Paraaortic lymph node (tissue), 1 donor: ENCODE data around the gene IL16.

- PRO-cap = no peak
Measured at GRCh38 chr15:78936993-78937745, 7.7 kb downstream of the CTSH start.

- PRO-cap = no peak
Measured at GRCh38 chr15:78992700-78993085, 47.8 kb upstream of the CTSH start.

DNA sequence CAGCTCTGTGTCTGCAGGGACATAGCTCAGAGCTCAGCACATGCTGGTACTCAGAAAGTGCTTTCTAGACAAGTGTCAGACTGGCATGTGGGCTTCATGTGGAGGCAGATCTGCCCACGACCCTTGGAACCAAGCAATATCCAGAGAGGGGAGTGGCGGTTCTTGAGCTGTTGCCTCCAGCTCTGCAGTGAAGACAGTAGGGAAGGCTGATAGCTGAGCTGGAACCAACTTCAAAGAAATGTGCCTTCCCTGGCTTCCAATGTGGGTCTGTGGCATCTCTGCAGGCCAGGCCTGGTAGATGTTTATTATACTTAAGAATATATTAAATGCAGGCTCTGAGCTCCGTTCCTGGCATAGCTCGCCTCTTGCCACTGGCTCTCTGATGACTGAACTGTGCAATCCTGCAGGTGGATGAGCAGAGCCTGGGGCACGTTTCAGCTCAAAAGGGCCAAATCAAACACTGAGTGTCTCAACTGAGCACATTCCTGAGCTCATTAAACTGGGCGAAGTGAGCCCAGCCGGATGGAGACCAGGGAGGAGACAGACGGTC lies 77.8 kb upstream of the ANKRD34C start:
- PRO-cap = no peak

GRCh38 chr15:79243760-79244175 lies 38.8 kb upstream of the ANKRD34C start:
- PRO-cap = no peak

GRCh38 chr15:79956481-79956961 lies 14.5 kb downstream of the BCL2A1 start:
- PRO-cap = no peak

GRCh38 chr15:79978712-79979481 lies 7.9 kb upstream of the BCL2A1 start:
- PRO-cap = no peak

DNA sequence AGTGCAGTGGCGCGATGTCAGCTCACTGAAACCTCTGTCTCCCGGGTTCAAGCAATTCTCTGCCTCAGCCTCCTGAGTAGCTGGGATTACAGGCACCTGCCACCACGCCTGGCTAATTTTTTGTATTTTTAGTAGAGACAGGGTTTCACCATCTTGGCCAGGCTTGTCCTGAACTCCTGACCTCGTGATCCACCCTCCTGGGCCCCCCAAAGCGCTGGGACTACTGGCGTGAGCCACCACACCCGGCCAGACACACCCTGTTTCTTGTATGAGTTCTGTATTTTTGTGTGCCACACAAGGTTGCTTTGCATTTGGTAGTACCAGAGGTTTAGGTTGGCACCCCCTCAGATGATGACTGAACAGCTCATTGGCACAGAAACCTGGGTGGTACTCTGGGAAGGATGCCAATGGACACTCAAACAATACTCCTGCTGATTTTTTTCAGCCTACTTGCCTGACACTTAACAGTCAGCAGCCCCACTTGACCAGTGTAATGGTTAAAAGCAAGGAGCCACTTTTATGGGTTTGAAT lies 39.1 kb upstream of the BCL2A1 start:
- PRO-cap = no peak

GRCh38 chr15:80126108-80126627 lies 26.6 kb upstream of the FAH start:
- PRO-cap = no peak

- PRO-cap = no peak
Measured at GRCh38 chr15:80250806-80251373, 1.1 kb downstream of the CTXND1 start.

- PRO-cap = no peak
Measured at GRCh38 chr15:80288181-80288539, 36.1 kb upstream of the CTXND1 start.

- PRO-cap = no peak
Measured at GRCh38 chr15:80583157-80583489, 112.0 kb upstream of the ABHD17C start.

DNA sequence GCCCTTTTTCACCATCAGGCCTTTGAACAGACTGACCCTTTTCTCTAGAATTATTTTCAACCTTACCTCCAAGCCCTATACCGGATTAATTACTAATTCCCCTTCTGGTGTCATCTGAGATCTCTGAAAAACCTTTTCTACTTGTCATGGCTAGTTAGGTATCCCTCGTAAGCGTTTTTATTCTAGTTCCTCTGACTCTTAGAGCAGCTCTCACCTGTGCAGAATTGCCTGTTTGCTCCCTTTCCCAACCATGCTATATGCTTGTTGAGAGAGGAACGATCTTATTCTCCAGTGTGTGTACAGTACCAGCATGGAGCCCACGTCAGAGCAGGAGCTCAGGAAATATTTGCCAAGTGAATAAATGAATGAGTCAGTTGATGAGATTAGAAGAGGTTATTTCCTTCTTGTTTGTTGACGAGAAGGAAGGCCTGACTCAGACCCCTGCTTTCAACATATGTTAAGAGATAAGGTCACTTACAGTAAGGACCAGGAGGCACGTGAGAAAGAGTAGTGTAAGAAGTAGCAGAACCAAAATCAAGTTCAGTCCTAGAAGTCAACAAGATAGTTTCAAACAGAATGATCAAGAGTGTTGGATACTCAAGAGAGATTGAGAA lies 106.4 kb upstream of the ABHD17C start:
- PRO-cap = no peak

DNA sequence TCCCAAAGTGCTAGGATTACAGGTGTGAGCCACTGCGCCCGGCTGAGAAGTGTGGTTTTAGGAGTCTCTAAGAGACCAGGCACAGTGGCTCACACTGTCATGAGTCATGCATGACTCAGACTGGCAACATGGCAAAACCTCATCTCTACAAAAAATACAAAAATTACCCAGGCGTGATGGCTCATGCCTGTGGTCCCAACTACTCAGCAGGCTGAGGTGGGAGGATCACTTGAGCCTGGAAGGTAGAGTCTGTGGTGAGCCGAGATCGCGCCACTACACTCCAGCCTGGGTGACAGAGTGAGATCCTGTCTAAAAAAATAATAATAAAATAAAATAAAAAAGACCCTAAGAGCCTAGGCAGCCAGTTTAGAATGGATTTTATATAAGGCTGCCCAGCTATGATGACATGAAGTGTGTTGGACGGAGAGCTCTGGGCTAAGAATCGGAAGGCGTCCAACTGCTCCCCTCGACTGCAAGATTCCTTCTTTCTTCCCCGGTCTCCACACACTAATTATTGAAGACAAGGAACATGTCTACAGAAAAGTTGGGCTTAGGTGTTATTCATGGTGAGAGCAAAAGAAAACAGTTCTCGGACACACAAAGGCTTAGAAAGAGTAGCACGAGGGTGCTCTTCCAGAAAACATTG lies 33.6 kb downstream of the MESD start:
- PRO-cap = no peak

DNA sequence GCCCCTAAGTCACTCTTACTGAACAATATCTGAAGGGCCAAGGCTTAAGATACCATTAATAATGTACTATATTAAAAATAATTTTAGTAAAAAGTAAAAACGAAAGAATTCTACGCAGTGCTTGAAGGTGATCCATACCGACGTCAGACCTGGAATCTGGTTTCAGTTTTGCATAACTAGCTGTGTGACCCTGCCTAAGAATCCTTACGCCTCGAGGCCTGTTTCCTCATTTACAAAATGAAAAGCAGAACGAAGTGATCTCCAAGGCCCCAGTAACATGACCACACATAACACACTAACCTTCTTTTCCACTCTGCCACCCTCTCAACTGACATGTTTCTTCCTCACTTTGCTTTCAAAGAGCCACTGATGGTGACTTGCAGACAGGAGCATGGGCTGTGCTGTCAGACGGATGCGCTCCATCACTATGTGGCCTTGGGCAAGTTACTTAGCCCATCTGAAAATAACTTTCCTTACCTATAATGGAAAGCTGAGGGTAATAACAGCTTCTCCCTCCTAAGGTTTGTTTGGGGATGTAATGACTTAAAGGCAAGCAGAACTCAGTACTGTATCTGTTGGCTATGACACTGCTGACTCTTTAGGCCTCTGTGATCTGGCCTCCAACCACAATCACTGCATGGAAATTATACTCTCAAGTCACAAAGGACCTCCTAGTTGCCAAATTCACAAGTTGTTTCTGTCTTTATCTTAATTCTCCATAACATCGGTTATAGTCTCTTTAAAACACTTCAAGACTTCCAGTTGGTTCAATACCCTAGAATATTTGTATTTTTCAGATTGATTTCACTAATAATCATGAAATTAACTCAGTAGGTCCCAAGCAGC lies 4.6 kb downstream of the MESD start:
- PRO-cap = no peak

- PRO-cap = no peak
Measured at GRCh38 chr15:81032980-81033270, 32.2 kb downstream of the TLNRD1 start.

DNA sequence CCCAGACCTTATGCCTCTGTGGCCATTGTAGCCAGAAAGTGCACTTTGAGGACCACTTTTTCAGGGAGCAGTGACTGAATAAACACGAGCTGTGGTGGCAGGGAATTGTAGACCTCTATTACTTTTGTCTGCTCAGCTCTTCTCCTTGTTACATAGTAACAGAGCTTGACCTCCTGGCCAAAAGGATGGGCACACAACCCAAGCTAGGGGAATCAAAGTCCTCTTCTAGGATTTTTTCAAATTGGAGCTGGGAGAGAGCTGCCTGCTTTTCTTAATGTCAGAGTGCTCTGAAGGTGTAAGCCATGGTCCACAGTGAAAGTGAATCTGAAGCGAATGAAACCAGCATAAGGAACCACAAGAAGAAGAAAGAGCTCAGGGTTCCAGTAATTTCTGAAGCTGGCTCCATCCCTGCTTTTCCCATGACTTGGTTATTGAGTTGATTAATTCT lies 60.8 kb downstream of the TLNRD1 start:
- PRO-cap = no peak

- PRO-cap = no peak
Measured at GRCh38 chr15:81196194-81197214, at the start of gene IL16. Gene IL16, plus strand, starts transcription at chr15:81196879.

DNA sequence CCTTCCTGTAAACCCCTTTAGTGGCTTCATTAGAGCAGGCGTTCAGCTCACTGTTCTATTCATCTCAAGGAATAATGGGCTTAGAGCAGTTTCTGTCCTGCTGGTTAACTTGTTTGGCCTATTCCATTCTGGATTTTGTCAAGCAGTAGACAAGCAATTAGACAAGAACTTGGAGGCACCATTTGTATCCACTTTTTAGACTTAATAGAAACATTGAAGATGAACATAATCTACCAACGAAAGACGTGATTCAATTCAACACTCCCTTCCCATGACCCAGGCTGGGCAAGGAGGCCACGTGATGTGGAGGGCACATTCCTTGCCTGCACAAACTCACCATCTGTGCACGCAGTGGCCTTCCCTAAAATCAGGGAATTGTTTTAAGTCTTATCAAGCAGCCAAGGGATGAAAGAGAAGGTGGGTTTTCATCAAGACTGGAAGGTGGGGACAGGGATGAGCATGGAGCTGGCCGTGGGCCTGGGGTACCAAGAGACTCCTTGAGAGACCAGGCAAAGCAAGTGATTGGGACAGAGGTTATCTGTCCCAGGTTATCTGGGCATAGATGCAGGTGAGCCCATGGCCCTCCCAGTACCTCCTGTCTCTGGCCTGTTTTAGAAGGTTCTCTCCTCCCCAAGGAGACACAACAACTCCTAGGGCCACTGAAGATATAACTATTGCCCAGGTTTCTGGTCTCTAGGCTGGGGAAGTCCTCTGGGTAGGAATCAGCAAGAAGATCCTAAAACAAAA lies 13.4 kb downstream of the STARD5 start:
- PRO-cap = no peak

- PRO-cap = no peak
Measured at GRCh38 chr15:81964738-81965127, 81.1 kb downstream of the MEX3B start.

- PRO-cap = bidirectional peak, plus-strand start at chr15:82045074, minus-strand start at chr15:82045071
Measured at GRCh38 chr15:82044661-82045413, 981 bp downstream of the MEX3B start.